Daoy (cell line): ENCODE measurements around a stretch of chr13.

DNA sequence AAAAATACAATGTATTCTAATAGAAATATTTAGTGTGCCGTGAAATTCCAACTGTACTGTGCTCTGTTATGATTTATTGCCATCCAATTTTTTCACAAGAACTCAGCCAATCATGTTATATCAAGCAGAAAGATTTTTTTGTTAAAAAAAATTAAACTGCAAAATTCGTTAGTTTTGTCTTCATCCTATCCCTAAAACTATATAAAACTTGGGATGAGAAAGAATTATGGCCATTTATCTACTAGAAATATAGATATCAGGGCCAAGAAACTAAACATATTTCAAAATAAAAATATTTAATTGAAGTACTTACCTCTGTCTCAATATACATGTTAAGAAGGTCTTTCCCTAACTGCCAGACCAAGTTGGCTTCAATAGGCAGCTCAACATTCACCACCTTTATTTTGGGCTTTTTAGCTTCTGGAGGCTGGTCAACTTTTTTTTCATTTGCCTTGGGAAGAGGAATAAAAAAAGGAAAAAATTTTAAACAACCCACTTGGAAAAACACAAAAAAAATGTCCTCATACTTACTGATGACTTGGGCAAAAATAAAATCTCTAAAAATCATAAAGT is 20.8 kb downstream of the HSPH1 start:
- RAMPAGE, long total RNA: no peak

DNA sequence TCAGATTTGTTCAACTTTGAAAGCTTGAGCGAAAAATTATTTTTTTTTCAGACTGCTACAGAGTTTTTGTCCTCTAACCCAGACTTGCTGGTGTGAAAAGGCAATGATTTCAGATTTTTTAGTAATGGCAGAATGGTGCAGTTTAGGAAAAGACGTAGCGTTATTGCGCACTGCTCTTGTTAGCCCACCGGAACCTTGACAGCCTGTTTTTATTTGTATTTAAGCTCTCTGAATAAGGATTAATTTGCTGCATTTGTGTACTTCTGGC is 1.2 kb downstream of the B3GLCT start:
- RAMPAGE, long total RNA: no peak

DNA sequence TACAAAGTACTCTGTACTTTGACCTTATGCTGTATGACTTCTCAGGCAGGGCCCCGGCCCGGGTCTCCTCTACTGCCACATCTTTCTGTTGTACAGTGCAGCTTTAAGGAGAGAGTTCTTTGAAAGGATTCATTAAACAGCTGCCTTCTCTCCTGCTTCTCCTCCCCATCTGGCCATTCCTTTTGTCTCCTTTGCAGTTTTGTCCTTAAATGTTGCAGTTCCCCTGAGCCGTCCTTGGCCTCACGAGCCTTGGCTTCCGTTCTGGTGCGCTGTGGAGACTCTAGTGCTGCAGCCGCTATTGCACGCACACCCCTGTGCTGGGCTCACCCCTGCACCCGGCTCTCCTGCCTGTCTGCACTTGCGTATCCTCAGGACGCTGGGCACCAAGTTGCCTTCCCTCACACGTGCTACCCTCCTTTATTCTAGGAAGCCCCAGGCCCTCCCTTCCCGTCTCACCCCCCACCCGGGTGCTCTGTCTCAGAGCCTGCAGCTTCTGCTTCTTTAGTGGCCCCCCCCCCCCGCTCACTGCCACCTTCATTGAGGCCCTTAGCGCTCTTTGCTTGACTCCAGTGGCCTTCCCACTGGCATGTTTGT is 8.4 kb downstream of the B3GLCT start:
- RAMPAGE, long total RNA: no peak

GRCh38 chr13:31807144-31807662 is 67.9 kb downstream of the RXFP2 start:
- RAMPAGE, long total RNA: no peak

DNA sequence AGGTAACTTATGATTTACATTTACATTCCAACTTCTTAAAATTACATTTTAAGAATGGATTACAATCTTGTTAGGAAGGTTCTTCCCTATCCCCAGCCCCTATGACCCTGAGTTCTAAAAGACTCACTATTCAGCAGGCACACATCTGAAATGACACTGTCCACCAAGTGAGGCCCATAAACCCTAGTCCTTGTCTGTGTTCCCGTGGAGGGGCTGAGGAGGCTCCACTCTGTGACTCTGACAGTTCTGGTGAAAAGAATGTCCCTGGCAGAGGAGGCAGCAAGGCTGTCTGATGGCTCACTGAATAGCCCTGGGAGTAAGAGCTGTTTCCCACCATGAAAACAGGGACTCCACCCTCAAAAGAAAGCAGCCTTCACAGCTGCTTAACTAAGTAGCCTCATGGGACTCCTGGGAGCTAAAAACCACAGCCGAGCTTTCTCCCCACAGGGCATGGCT is 135.3 kb upstream of the FRY start:
- RAMPAGE, long total RNA: no peak

- RAMPAGE, long total RNA: no peak
These were observed 74.3 kb upstream of the FRY start for GRCh38 chr13:31957205-31957756.

GRCh38 chr13:32205461-32206030 is 109.6 kb downstream of the ZAR1L start:
- RAMPAGE, long total RNA: no peak

- RAMPAGE, long total RNA: no peak
These were observed 3.9 kb downstream of the N4BP2L1 start for GRCh38 chr13:32424043-32424501.

DNA sequence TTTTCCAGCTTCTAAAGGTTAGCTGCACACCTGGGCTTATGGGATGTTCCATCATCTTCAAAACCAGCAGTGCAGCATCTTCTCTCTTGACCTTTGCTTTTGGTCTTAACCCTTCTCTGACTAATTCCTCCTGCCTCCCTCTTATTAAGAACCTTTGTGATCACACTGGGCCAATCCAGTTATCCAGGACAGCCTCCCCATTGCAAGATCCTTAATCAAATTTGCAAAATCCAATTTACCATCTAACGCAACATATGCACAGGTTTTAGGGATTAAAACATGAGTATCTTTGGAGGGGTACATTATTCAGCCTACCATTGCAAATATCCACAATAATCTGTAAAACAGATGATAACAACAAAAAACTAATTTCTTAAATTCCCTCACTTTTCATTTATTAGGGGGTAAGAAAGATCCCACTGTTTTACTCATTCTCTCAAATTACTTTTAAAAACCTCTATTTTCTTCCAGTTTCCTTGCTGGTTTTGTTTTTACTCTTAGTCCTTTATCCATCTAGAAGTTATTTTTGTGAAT is 6.6 kb downstream of the N4BP2L2 start:
- RAMPAGE, long total RNA: no peak

DNA sequence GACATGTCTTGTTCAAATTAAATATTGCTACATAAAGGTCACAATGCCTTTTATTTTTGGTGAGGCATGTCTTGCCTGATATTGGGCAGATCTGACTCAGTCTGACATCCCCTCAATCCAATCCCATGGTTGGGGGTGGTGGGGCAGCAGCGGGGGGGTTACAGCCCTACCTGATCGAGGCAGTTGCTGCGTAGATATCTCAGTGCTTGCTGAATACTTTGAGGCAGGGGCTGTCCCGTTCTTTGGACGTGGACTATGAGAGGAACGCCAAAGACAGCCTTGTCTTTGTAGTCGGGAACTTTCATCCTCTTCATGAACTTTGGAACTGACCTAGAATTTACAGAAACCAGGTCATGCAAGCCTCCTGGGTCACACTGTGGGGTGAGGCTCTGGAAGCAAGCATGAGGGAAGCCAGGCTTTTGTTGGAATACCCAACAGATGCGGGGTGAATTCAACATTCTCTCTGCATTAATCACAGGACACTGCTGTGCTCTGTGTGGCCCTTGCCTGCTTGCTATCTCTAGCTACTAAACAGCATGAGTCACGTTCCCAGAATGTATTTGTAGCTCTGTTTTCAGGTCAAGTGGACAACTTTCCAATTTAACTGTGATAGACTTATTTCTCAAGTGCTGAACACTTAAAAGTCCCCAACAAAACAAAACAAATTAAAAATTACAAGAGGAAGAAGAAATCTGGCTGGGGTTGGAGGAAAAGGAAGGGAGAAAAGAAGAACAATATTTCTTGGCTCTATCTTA is 109.9 kb downstream of the KL start:
- RAMPAGE, long total RNA: no peak

DNA sequence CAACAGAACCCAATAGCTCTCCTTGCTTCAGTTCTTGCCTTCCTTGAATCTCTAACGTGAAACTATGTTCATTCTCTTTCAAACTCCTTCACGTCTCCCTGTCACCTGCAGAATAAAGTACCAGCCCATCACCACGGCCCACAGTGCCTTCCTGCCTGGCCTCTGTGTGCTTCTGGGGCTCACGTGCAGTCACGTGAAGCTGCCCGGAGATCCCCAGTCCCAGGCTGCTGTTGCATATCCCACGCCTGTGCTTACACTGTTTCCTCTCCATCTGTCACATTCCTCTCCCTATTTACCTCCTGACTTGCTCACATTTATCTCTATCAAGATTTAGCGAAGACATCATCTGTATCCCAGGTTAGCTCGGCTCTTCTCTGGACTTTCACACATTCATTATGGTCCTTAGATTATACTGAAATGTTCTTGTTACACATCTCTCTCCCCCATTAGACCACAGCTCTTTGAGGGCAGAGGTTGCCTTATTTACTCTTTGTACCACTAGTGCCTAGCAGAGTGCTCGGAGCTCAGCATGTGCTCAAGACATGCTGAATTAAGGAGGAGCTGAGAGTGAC is 102.7 kb downstream of the STARD13 start:
- RAMPAGE, long total RNA: no peak

- RAMPAGE, long total RNA: no peak
These were observed 86.5 kb downstream of the STARD13 start for GRCh38 chr13:33199144-33199369.

GRCh38 chr13:33263322-33263964 is 22.1 kb downstream of the STARD13 start:
- RAMPAGE, long total RNA: no peak

- RAMPAGE, long total RNA: no peak
These were observed 94.4 kb upstream of the RFC3 start for GRCh38 chr13:33723248-33724181.

GRCh38 chr13:34155692-34156683 is 338.0 kb downstream of the RFC3 start:
- RAMPAGE, long total RNA: no peak

DNA sequence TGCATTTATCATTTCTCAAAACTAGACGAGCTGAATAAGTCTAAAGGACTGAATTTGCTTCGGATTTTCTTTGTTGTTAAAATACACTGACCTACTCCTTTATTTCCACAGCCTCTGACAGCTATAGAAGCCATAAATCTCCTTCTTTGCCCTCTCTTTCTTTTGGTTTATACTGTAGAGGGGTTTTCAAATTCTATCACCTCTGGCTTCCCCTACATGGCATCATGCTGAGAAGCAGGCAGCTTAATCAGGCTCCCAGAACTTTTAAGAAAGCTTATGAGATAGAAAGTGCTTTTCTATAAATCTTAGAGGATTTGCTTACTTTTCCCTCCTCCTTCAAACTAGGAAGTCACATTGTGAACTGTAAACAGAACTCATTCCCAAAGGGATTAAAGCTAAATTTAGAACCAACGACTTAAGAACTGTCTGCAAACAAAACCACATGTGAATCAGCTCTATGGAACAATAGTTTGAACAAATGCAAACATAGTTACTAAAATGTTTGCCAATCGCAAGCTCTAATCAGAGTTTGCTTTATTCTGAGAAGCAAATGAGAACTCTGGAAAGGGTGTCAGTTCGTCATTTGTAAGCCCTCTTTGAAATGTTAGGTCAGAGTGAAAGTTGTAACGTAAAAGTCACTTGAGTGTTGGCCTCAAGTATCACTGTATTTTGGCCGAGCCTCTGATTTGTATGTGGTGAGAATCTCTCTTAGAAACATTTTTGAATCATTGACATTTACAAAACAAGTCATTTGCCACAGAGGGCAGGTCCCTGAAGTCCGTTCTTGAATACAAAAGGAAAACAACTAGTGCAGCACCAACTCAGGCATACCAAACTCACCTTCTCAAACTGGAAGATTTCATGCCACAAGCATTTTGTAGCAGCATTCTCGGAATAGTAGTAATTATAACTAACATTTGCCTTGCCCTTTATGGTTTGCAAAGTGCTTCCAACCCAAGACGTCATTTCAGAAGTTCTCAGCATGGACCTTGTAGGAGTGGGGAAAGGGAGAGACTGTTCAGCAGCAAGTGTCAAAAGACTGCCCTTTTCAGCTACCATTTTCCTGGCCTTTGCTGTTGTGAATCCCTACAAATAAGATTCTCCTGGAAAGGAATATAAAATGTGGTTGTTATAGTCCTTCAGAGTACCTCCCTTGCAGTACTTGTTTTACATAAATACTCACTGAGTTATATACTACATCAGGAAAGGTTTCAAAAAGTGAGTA is 344.3 kb downstream of the RFC3 start:
- RAMPAGE, long total RNA: no peak

DNA sequence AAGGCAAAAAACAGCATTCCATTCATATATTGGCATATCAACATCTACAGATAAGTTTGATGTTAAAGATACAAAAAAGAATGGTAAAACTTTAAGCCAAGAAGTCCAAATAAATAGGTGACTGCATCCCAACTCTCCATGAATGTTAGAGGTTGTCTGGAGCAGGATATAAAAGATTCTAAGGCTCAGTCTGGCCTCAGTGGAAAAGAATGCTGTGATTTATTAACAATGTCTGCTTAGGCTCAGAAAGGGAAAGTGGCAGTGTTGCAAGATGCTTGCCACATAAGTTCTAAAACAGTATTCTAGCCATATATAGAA is 179.8 kb upstream of the NBEA start:
- RAMPAGE, long total RNA: no peak

DNA sequence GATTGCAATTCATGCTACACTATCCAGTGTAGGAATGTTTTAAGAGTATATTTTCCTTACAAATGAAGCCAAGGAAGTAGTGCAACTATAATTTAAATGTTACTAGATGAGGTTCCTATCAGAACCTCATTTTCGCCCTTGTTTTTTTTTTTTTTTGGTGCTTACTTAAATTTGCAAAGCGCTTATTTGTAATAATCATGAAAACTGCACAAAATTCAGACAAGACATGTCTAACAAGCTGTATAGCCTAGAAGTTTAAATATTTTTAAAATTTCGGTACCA is 182.0 kb downstream of the NBEA start:
- RAMPAGE, long total RNA: no peak

DNA sequence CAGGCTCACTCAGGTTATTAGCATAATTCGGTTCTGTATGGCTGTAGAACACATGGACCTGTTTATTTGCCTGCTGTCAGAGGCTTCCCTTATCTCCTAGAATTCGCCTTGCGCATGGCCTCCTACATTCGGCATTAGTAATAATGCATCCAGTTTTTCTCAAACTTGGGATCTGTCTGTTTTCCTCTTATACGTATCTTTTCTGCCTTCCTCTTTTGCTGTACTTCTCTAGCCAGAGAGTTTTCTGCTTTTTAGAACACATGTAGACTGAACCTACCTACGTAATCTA is 252.6 kb downstream of the MAB21L1 start:
- RAMPAGE, long total RNA: no peak

- RAMPAGE, long total RNA: no peak
These were observed 4.5 kb downstream of the MAB21L1 start for GRCh38 chr13:35471647-35472755.